Cardiac fibroblast (primary cell): Measurements from ENCODE around the genes ATP2A2 and MYL2.

DNA sequence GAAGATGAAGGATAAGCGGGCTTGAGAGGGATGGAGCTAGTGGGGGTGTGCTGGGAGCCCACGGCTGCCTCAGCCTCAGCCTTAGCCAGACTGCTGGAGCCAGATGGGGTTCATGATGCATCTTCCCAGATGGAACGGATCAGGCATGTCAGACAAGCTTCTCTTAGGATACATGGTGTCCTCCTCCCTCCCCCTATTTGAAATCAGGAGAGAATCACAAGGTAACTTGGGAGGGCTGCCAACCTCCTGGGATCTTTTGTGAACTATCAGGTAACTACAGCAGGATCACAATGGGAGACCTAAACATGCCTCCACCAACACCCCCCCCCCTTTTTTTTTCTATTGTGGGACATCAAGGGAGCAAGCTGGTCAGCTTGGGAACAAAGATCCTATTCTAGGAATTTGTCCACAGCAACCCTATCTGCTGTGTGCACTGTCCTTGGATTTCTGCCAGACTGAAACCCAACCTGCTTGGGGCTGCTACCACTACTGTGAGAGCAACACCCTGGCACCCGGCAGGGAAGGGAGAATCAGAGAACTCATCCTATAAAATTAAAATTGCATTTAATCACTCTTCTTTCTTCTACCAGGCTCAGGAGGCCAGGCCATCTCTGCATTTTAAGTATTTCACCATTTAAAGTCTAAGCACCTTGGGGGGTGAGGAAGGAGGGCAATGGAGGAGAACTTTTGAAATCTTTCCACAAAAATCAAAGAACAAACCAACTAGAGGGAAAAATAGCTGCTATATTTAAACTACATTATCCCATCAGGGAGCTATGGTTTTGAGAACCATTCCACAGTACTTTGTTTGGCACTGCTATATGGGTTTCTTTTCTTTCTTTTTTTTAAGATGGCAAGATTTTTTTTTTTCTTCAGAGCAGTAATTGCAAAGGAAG lies 10.5 kb upstream of the ATP2A2 start:
- RRBS, result no CpG with 5 or more reads among the region's 4 CpGs

DNA sequence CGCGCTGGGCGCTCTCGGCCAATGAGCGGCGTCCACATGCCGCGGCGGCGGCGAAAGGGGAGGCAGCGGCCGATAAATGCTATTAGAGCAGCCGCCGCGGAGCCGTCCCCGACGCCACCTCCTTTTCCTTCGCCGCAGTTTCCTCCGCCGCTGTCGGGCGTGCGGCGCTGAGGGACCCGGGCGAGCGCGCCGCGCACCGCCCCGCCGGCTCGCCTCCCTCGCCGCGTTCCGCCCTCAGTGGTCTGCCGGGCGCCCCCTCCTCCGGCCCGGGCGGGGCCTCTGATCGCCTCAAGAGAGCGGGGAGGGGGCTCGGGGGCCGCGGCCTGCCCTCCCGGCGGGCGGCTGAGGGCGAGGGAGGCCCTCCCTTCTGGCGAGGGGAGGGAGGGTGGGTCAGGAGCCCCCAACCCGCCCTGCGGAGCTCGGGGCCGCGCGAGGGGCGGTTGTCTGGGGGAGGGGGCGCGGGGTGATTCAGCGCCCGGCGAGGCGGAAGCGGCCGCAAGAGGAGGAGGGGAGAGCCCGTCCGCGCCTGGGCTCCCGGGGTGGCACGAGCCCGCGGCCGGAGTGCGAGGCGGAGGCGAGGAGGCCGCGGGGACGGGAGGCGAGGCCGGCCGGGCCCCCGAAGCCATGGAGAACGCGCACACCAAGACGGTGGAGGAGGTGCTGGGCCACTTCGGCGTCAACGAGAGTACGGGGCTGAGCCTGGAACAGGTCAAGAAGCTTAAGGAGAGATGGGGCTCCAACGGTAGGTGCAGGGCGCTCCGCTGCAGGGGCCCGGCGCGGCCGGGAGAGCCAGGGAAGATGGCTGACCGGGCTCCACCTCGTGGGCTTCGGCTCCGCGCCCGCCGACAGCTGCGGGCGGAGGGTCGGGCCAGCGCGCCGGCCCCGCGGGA lies at the start of gene ATP2A2:
Gene ATP2A2 (plus strand): TSS at position 82 of the 890 bp plus-strand sequence.
- RRBS, result 1% methylated on average over 46 of the region's 118 CpGs

DNA sequence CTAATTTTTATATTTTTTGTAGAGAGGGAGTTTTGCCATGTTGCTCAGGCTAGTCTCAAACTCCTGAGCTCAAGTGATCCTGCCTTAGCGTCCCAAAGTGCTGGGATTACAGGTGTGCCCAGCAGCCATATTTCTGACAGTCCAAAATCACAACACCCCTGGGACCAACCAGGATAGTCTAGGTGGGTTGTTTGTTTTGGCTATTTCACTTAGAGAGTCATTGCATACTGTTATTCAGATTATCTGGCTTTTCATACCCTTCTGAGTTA lies 16.7 kb downstream of the ATP2A2 start:
- RRBS, result no CpG with 5 or more reads among the region's 1 CpG

- RRBS, result no CpG with 5 or more reads among the region's 4 CpGs
Observed at GRCh38 chr12:110332290-110332504, 51.1 kb downstream of the ATP2A2 start.

- RRBS, result no CpG with 5 or more reads among the region's 13 CpGs
Observed at GRCh38 chr12:110344257-110345069, 59.0 kb downstream of the ANAPC7 start.

DNA sequence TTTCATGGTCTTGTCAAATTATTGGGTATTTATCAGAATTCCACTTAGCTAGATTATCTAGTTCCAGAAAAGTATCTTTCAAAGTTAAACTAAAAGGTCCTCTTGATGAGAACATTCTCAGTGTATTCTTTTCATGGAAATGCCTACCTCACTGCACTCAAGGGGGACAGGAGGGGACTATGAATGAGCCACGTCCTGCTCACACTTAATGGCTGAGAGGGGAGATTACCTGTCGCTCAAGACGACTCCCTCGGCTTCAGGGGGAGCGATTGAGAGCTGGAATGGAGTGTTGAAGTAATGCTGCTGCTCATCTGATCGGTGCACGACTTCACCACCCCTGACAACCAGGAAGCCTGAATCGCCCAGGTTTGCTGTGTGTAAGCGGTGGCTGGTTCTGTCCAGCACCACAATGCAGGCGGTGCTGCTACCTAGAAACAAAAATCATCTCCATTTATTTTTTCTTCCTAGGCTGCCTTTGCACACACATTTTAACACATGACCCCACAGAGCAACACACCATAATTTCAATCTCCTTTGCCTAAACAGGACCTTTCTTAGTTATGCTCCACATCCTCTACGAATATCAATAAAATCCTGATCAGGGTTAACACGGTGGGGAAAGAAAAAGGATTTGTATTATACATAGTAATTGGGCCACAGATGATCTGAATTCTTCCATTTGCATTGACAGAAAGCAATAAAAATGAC lies 37.3 kb downstream of the PPTC7 start:
- RRBS, result no CpG with 5 or more reads among the region's 12 CpGs

- RRBS, result no CpG with 5 or more reads among the region's 8 CpGs
Observed at GRCh38 chr12:110548575-110549180, 34.4 kb downstream of the PPTC7 start.

GRCh38 chr12:110661211-110662053 lies 27.5 kb downstream of the HVCN1 start:
- RRBS, result no CpG with 5 or more reads among the region's 26 CpGs

DNA sequence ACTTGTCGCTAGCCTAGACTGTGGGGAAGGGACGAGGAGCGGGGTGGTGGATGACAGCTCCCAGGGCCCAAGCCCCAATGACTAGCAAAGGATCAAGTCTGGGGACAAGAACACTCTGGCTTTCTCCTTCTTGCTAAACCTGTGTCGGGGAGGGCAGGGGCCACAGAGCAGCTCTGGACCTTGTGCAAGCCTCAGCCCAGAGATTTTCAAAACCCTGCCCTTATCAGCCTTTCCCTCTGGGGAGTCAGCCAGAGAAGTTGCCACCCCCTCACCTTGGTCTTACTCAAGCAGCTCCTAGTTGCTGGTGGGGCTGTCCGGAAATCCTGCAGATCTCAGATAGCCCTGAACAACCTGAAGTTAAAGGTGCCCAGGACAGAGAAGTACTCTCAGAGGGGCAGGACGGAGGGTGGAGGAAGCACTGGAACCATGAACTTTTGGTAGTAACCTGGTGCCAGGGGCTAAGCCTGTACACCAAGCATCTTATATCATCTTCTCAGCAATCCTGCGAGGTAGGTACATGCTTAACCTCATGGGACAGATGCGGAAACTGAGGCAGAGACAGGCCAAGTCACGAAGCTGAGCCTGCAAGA lies 1.1 kb downstream of the HVCN1 start:
- RRBS, result no CpG with 5 or more reads among the region's 9 CpGs

DNA sequence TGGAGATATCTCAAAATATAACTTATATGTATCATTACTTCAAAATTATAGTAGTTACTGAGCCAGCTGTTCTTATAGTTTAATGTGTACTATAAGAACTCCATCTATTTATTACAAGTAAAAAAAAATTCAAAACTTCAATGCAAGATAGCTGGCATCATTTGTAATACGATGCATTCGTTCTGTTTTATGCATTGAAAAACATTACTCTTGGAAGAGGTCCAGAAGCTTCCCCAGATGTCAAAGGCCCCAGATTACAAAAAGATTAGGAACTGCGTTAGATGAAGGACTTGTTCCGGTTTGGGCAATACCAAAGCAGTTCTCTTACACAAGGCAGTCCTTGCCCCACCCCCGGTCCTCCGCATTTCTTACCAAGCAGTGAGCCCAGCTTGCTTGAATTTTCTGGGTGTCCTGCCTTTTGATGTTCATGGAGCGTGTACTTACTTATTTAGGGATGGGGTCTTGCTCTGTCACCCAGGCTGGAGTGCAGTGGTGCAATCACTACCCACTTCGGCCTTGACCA lies 4.8 kb upstream of the HVCN1 start:
- RRBS, result 67% methylated on average over 1 of the region's 8 CpGs

- RRBS, result no CpG with 5 or more reads among the region's 12 CpGs
Observed at GRCh38 chr12:110920511-110920867, at the start of gene MYL2. Gene MYL2, minus strand, starts transcription at chr12:110920579.

GRCh38 chr12:111076599-111077541 lies 42.9 kb downstream of the CUX2 start:
- RRBS, result no CpG with 5 or more reads among the region's 28 CpGs

- RRBS, result 8% methylated on average over 10 of the region's 26 CpGs
Observed at GRCh38 chr12:111406764-111407747, 1.3 kb downstream of the SH2B3 start.

- RRBS, result no CpG with 5 or more reads among the region's 8 CpGs
Observed at GRCh38 chr12:111412158-111412566, 6.4 kb downstream of the SH2B3 start.

DNA sequence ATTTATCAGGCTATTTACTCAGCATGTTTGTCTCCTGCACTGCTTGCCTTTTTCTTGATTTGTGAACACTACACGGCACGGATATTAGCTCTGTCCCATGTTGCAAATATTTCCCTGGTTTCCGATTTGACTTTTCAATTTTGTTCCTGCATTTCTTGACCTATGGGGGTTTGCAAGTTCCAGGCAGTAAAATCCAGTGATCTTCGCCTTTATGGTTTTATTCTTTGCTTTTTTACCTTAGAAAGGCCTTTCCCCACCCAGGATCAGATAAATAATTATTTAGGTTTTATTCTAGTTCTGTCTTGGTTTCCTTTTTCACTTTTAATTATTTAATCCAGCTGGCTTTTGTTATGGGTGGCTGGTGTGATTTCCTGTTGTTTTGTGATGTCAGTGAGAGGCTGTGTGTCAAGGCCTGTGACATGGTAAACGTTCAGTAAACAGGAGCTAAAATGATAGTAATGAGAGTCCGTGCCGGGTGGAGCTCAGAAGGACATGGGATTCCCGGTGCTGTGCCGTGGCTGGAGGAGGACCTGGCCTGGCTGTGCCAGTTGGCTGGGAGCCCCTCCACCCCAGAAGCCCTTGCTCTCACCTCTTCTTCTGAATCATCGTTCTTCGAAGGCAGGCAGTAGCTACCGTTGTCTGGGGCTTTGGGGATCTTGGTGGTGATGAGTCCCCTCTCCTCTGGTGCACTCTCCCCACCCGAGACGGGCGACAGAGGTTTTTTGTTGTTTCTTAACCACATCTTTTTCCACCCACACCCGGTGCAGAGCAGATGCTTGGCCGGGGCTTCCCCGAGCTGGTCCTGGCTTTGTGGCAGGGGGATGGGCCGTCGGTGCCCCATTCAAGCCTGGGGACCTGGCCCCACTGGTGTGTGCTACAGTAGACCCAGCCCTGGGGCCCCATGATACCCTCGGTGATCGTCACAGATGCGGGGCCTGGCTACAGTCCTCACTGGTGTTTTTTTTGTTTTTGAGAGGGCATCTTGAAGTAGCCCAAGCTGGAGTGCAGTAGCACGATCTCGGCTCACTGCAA lies 29.0 kb downstream of the SH2B3 start:
- RRBS, result no CpG with 5 or more reads among the region's 25 CpGs

GRCh38 chr12:111512923-111513965 lies 85.9 kb downstream of the ATXN2 start:
- RRBS, result no CpG with 5 or more reads among the region's 7 CpGs

DNA sequence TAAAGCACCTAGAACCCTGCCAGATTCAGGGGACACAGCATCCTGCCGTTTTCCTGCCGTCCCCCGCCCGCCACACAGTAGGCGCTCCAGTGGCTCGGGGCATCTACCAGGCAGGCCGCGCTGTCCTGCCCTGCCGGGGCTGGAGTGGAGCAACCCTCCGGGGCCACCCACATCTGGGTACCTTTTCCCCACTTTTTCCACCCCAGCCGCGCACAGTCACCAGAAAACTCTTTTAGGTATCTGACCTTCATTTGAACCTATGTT lies 747 bp upstream of the ATXN2 start:
- RRBS, result no CpG with 5 or more reads among the region's 12 CpGs

GRCh38 chr12:111686650-111686975 lies 760 bp downstream of the ACAD10 start:
- RRBS, result no CpG with 5 or more reads among the region's 9 CpGs

DNA sequence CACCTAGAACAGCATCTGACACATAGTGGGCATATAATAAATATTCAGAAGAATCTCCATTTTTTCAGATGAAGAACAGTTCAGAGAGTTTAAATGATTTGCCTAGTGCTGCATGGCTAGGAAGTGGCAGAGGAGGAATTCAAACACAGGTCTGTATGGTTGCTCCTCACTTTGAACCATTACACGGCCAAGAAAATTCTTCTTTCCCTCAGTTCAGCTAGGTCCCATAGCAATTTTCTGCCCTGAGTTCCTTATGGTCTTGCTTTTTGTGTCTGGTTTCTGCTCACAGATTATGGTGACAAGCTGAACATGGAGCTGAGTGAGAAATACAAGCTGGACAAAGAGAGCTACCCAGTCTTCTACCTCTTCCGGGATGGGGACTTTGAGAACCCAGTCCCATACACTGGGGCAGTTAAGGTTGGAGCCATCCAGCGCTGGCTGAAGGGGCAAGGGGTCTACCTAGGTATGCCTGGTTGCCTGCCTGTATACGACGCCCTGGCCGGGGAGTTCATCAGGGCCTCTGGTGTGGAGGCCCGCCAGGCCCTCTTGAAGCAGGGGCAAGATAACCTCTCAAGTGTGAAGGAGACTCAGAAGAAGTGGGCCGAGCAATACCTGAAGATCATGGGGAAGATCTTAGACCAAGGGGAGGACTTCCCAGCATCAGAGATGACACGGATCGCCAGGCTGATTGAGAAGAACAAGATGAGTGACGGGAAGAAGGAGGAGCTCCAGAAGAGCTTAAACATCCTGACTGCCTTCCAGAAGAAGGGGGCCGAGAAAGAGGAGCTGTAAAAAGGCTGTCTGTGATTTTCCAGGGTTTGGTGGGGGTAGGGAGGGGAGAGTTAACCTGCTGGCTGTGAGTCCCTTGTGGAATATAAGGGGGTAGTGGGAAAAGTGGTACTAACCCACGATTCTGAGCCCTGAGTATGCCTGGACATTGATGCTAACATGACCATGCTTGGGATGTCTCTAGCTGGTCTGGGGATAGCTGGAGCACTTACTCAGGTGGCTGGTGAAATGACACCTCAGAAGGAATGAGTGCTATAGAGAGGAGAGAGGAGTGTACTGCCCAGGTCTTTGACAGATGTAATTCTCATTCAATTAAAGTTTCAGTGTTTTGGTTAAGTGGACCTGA lies 9.0 kb downstream of the ERP29 start:
- RRBS, result no CpG with 5 or more reads among the region's 13 CpGs

- RRBS, result no CpG with 5 or more reads among the region's 10 CpGs
Observed at GRCh38 chr12:112112348-112113252, 4.0 kb upstream of the NAA25 start.